Neural progenitor cell (in vitro differentiated cells): ENCODE measurements around a stretch of chr3.

DNA sequence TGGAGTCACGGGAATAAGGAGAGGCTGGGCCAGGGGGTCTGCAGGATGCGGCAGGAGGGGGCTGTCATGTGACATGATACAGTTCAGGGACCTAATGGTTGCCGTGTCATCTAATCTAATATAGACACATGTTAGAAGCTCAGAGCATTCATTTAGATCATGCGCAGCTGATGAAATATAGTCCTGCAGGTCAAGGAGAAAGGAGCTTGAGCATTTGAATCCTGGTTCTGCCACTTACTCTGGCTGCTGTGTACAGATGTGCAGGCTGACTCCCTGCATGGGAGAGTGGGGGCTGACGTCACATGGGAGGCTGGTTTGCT, 32.6 kb downstream of the GRK7 start:
- RAMPAGE, long total RNA = no peak

- RAMPAGE, long total RNA = no peak
Measured at GRCh38 chr3:141797085-141798031, 34.1 kb downstream of the GRK7 start.

DNA sequence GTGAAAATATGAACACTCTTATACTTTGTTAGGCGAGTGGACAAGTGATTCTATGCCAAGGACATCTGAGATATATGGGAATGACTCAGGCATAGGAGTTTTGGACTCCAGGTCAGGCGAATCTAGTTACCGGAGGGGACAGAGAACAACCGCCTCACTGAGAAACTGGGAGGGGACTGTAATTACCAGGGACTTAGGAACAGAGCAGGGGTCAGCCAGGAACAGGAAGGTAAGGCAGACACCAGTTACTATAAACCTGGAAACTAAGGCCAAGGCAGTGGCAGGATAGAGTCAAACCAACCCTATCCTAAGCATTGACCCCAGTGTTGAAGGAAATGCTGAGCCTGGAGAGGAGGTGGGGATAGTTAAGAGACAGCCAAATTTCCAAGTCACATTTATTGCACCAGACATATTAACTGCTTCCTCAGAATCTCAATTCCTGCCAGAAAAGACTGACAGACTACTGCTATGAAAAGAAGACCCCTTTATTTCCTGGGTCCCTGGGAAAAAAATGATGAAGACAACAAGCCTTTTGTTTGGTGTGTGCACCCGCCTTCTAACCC, 16.6 kb upstream of the ATP1B3 start:
- RAMPAGE, long total RNA = no peak

GRCh38 chr3:141905115-141905383, 28.6 kb downstream of the ATP1B3 start:
- RAMPAGE, long total RNA = no peak

GRCh38 chr3:141913560-141913908, 37.1 kb downstream of the ATP1B3 start:
- RAMPAGE, long total RNA = no peak

DNA sequence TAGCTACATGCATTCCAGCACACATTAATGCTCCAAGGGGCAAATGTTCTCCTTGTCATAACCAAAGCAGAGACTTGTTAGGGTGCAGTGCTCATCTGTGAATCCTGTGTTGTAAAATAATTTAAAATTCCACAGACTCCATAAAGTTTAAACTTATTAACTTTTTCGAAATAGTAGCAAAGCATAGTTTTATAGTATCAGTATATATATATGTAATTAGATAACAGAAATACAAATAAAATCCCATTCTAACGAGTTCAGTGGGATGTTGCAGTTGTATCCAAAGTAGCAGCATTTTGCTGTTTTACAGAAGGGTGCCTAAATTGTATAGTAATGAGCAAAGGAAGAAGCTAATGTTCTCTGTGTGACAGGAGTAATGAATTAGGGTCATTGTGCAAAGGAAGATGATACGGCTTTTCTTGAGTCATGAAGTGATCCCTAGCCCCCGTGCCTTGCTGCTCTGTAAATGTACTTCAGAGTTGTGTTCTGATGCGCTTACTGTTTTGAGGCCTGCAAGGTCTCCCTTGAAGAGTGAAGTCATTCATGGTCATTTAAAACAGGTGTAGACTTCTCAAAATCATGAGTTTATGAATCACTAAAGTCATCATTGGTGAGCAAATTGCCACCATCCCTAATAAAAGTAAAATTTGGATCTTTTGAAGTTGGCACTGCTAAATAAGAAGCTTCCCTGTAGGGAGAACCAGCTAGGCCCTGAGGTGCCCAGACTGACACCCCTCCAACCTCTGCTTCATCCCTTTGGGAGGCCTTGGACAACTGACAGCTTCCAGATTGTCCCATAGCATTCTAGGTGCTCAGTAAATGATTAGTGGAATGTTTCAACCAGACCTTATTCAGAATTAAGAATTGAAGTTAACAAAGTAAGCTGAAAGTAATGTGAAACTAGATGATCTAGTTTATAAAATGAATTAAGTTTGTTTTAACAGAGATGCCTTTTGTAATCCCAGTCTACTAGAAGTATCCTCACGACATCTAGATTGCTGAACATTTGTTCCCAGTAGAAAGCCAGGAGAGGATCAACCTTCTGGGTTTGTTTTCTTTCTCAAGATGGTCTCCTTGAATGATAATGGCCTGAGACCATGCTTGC, 38.0 kb downstream of the ATP1B3 start:
- RAMPAGE, long total RNA = no peak

GRCh38 chr3:141919513-141919955, 43.1 kb downstream of the ATP1B3 start:
- RAMPAGE, long total RNA = no peak

GRCh38 chr3:141928300-141929330, 52.2 kb downstream of the ATP1B3 start:
- RAMPAGE, long total RNA = no peak

DNA sequence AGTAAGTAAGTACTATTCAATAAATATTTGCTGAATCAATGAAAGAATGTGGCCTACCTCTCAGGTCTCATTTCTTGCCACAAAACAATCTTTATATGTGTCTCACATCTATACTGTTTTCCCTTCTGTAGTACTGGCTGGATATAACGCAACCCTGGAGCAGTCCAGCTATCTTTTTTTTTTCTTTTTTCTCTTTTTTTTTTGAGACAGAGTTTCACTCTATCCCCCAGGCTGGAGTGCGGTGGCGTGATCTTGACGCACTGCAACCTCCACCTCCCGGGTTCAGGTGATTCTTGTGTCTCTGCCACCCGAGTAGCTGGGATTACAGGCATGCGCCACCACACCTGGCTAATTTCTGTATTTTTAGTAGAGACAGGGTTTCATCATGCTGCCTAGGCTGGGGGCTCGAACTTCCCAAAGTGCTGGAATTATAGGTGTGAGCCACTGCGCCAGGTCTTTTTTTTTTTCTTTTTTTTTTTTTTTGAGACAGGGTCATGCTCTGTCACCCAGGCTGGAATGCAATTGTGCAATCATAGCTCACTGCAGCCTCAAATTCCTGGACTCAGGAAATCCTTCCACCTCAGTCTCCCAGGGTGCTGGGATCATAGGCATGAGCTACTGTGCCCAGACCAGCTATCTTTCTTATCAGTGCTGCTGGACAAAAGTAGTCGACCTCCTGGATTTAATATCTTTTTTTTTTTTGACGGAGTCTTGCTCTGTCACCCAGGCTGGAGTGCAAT, 61.0 kb downstream of the TFDP2 start:
- RAMPAGE, long total RNA = no peak

GRCh38 chr3:142602016-142602595, 5.9 kb downstream of the PLS1 start:
- RAMPAGE, long total RNA = no peak

GRCh38 chr3:142602663-142603329, 6.6 kb downstream of the PLS1 start:
- RAMPAGE, long total RNA = no peak

GRCh38 chr3:142623348-142623733, 27.1 kb downstream of the PLS1 start:
- RAMPAGE, long total RNA = no peak

GRCh38 chr3:142739307-142740149, 15.7 kb downstream of the TRPC1 start:
- RAMPAGE, long total RNA = no peak

DNA sequence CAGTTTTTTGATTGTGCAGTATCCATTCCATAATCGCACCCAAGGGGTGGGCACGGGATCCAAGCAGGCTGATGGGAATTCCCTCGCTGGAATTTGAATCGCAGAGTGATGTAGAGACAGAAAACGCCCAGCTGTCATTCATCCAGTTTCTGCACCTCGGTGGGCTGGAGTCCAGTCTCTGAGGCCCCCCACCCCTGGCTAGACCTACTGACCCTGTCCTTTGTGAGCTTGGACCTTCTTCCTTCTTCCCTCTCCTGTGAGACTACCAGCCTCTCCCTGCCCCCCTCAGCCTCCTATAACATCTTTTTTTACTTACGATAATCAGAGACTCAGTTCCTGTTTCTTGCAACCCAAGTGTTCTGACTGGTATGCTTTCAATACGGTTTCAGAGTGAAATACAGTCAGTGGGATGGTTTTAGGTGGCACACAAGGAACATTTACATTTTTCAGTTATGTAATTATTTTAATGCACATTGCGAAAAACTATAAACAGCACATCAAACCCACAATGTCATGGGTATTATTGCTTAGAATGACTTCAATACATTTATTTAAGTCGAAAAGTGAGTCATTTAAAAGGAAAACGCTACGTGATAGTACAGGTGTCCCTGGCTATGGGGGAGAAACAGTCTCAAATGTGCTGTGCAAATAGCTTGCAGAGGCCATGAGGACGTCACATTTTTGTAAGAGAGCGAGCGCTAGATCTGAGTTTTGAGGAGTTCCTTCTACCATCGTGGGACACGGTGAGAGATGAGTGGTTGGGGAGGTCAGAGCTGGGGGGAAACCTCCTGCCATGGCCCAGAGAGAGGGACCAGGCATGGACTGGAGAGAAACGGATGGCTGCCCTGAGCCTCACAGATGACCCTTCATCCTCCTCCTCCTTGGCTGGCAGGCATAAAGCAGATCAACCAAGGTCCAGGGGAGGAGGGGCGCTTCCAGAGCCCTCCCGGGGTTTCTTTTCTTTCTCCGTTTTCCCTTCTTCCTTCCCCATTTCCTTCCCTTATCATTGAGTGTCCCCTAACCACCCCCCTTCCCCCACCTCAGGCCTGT, 37.4 kb upstream of the CHST2 start:
- RAMPAGE, long total RNA = no peak

DNA sequence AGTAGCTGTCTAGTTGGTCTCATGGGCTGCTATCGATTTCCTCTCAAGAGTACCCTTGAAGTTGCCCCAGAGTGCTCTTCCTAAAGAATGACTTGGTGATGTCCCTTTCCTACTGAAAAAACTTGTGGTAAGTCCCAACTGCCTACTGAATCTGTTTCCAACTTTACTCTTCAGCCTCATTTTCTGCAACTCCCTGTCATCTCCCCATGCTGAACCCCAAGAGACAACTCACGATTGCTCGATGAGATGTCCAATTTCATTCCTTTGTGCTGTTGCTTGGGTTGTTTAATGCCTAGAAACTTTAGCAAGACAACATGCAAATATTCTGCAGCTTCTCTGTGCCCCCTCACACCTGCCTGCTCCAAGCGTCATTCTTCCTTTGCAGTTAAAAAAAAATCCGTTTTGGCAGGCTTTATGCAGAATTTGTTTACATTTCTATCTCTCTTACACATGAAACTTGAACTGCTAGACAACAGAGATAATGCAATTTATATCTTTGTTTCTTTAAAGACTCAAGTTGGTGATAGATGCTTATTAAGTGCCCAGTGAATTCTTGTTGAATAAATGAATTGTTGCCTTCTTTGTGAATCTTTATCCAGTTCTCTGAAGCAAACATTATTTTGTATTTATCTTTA, 53.1 kb downstream of the CHST2 start:
- RAMPAGE, long total RNA = no peak

GRCh38 chr3:143600767-143601296, 247.4 kb downstream of the SLC9A9 start:
- RAMPAGE, long total RNA = no peak

DNA sequence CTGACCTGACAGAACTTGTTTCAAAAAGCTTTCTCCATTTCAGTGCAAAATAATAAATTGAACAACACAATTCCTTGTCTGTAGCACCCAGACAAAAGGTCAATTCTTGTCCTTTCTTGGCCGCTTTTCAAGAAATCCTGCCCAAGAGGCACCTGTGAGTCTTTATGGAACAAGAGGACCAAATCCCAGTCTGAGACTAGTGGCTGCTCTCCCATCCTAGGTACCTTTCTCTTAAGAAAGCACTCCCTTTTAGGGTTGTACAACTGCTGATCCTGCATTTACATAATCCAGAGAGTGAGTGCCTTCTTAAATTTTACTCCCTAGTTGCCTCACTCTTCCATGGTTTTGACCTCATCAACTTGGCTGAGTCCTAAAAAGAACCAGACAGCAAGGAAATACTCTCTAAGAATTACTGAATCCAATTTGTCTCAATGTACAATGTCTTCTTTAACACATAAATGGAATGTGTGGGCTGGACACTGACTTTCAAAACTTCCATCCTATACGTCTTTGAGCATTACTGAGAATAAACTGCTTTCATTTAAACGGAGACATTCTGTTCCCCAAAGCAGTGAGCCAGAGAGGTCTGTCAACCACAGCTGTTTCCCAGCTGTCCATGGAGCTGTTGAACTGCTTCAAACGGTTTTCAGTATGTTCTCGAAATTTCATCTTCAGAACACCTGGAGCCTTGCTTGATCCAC, 179.3 kb downstream of the SLC9A9 start:
- RAMPAGE, long total RNA = no peak

DNA sequence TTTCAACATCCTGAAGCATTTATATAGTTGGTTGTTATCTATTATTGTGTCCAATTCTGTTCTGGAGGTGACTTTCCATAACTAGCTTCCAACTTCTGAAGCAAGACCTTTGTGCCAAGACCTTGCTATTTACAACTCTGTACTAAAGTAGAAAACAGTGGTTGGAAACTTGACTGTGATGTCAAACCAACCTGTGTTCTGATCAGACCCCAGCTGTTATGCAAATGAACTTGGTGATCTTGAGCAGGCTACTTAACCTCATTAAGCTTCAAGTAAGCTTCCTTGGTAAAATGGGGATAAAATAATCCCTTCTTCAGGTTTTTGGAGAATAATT, 178.8 kb downstream of the SLC9A9 start:
- RAMPAGE, long total RNA = no peak

DNA sequence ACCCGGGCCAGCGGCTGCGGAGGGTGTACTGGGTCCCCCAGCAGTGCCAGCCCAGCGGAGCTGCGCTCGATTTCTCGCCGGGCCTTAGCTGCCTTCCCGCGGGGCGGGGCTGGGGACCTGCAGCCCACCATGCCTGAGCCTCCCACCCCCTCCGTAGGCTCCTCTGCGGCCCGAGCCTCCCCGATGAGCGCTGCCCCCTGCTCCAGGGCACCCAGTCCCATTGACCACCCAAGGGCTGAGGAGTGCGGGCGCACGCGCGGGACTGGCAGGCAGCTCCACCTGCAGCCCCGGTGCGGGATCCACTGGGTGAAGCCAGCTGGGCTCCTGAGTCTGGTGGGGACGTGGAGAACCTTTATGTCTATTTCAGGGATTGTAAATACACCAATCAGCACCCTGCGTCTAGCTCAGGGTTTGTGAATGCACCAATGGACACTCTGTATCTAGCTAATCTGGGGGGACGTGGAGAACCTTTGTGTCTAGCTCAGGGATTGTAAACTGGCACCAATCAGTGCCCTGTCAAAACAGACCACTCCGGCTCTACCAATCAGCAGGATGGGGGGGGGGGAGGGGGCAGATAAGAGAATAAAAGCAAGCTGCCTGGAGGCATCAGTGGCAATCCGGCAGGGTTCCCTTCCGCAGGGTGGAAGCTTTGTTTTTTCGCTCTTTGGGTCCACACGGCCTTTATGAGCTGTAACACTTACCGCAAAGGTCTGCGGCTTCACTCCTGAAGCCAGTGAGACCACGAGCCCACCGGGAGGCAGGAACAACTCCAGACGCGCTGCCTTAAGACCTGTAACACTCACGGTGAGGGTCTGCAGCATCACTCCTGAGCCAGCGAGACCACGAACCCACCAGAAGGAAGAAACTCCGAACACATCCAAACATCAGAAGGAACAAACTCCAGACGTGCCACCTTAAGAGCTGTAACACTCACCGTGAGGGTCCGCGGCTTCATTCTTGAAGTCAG, 827.2 kb downstream of the PLOD2 start:
- RAMPAGE, long total RNA = no peak

DNA sequence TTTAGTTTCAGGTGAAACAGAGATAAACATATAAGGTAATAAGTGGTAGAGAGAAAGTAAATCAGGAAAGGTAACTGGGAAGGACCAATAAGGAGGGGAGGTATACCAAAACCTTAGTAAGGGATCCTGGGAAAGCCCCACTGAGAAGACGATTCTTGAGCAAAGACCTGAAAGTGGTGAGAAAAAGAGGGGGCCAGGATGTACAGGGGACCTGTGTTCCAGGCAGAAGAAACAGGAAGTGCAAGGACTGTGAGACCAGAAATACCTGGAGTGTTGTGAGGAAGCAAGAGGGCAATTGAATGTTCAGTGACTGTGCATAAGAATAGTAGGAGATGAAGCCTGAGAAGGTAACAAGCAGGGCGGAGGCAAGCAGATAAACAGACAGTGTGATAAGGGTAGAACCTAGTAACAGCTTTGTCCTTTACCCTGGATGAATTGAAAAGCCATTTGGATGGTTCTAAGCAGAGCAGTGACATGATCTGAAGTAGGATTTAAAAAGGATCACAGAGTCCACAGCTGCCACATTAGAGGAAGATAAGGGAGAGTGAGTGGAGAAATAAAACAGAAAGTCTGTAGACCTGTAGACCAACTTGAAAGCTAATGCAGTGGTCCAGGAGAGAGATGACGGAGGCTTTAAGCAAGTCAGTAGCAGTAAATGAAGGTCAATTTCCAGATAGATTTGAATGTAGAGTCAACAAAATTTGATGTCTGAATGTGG, 4.0 kb upstream of the PLOD2 start:
- RAMPAGE, long total RNA = no peak